Bronchus fibroblast of lung (primary cell): ENCODE results near the genes TEAD2, FLT3LG and AP2A1.

DNA sequence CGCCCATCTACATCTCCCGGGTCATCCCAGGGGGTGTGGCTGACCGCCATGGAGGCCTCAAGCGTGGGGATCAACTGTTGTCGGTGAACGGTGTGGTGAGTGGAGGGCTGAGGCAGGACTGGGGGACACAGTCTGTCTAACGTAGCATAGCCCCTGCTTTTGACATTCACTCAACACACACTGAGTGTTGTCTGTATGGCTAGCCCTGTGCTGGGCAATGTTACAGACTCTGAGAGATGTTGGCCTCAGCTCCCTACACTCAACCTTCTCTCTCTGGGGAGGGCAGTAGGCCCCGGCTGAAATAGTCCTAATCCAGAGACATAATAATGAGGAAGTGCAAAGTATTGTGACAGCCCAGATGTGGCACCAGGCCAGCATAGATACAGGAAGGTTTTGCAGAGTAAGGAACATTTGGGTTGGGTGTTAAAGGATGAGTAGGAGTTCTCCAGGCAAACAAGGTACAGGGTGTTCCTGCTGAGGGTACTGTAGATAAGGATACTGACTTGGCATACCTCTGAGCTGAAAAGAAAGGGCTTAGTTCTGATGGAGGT is 2.3 kb downstream of the LIN7B start:
- RAMPAGE, long total RNA = no peak

DNA sequence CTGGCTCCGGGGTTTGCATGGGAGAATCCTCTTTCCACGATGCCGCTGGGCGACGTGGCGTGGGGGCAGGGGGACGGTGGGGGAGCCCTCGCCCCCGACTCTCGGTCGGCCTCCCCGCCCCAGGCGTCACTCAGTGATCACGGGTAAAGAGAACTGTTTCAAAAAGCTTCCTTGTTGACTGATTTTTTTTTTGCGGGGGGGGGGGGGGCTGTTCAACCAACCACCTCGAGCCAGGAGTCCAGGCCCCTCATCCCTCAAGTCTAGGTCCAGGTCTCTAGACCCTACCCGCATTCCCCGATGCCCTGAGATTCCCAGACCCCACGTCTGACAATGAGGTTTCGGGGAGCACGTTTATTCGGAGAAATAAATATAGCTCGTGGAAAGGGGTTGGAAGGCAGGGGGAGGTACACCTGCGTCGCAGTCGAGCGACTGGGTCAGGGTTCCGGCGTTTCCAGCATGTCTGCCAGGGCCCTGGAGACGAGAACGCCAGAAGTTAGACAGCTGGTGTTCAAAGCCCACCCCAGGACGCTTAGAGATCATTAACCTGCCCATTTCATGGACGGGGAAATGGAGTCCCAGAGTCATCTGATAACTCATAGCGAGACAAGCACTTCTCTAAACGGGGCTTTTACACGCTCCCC is 4.2 kb downstream of the HRC start:
- RAMPAGE, long total RNA = no peak

GRCh38 chr19:49164925-49165769 is 7.6 kb downstream of the TRPM4 start:
- RAMPAGE, long total RNA = no peak

GRCh38 chr19:49290658-49291539 is 34.1 kb downstream of the SLC6A16 start:
- RAMPAGE, long total RNA = no peak

DNA sequence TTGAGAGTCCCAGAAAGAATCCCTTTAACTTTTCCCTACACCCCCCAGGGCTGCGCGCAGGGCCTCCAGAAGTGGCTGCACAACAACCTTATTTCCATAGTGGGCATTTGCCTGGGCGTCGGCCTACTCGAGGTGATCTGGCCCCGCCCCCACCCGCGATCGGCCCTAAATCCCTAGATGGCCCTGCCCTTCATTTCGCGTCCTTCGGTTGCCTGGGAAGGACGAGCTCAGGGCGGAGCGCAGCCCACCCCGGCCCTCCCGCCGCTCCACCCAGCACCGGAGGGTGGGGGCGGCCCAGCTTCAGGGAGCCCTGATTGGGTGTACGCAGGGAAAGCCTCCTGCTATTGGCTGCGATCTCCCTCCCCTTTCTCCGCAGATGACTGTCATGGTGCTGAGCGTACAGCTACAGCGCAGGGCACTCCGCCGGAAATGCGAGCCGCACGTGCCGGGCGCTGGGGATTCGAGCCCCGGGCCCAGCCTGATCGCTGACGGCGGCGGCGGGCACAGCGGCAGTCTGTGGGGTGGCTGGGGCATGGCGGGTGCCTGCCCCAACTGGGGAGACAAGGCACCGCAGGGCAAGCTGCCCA is 4.2 kb downstream of the CD37 start:
- RAMPAGE, long total RNA = no peak

- RAMPAGE, long total RNA = start-site peak on the minus strand at chr19:49362381-49362406, 248 and 27 reads in 2 replicates
These were observed at the start of gene TEAD2 for GRCh38 chr19:49361950-49362870. Gene TEAD2 (minus strand): TSS chr19:49362416.

GRCh38 chr19:49448095-49448427 is 3.6 kb downstream of the PIH1D1 start:
- RAMPAGE, long total RNA = no peak

DNA sequence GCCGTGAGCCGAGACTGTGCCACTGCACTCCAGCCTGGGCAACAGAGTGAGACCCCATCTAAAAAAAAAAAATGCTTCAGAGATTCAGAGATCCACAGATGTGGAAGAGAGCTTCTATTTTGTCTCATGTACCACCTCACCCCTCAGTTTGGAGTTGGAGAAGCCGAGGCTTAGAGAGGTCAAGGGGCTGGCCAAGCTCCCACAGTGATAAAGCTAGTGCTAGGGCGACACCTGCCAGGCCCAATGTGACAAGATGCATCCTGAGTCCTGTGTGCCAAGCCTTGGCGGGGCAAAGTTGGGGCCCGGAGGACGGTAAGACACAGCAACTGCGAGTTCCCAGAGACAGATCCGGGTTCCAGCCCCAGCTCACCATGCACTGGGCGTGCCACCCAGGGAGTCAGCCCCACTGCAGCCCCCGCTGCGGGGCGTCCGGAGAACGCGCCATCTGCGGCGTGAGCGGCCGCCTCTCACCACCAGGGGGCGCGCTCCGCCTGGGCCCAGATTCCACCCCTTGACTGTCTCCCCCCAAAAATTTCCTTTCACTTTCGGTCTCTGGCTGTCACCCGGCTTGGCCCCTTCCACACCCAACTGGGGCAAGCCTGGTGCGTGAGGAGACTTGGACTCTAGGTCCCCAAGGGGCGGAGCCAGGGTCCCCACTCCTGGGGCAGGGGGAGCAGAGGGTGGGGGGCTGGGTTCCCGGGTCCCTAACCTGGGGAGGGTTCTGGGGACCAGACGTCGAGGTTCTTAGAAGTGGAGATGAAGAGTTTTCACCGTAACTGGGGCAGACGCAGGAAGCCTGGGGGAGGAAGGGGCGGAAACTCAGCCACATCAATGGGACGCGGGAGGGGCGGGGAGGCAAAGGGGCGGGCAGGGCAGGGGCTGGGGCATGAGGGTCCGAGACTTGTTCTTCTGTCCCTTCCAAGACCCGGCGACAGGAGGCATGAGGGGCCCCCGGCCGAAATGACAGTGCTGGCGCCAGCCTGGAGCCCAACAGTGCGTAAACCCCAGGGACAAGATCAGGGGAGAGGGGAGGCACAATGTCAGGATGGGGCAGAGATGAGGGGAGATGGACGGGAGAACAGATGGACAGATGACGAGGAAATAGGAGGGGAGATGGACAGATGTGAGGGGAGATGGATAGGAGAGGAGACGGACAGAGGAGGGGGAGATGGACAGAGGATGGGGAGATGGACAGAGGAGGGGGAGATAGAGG is at the start of gene FLT3LG:
Gene FLT3LG, plus strand, starts transcription at position 536 of the 1,213 bp plus-strand sequence.
- RAMPAGE, long total RNA = no peak

GRCh38 chr19:49533378-49534645 is 6.0 kb downstream of the RCN3 start:
- RAMPAGE, long total RNA = no peak

- RAMPAGE, long total RNA = no peak
These were observed 23.8 kb downstream of the NOSIP start for GRCh38 chr19:49556213-49557388.

DNA sequence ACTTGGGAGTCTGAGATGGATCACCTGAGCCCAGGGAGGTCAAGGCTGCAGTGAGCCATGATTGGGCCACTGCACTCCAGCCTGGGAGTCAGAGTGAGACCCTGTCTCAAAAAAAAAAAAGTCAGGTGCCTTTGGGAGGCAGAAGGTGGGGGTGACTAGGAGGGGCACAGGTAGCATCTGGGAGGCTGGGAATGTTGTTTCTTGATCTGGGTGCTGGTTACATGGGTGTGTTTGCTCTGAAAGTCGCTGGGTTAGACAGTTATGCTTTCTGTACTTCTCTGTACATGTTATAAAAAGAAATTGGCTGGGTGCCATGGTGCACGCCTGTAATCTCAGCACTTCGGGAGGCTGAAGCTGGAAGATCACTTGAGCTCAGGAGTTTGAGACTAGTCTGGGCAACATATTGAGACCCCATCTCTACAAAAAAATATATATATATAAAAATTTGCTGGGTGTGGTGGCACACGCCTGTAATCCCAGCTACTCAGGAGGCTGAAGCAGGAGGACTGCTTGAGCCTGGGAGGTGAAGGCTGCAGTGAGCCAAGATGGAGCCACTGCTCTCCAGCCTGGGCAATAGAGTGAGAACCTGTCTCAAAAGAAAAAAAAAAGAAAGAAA is 15.1 kb downstream of the NOSIP start:
- RAMPAGE, long total RNA = no peak

GRCh38 chr19:49592295-49592680 is 1.3 kb downstream of the PRR12 start:
- RAMPAGE, long total RNA = no peak

GRCh38 chr19:49596752-49597798 is 6.1 kb downstream of the PRR12 start:
- RAMPAGE, long total RNA = no peak

GRCh38 chr19:49627719-49628162 is 12.2 kb downstream of the RRAS start:
- RAMPAGE, long total RNA = no peak

GRCh38 chr19:49687502-49688545 is 1.6 kb upstream of the ADM5 start:
- RAMPAGE, long total RNA = no peak

DNA sequence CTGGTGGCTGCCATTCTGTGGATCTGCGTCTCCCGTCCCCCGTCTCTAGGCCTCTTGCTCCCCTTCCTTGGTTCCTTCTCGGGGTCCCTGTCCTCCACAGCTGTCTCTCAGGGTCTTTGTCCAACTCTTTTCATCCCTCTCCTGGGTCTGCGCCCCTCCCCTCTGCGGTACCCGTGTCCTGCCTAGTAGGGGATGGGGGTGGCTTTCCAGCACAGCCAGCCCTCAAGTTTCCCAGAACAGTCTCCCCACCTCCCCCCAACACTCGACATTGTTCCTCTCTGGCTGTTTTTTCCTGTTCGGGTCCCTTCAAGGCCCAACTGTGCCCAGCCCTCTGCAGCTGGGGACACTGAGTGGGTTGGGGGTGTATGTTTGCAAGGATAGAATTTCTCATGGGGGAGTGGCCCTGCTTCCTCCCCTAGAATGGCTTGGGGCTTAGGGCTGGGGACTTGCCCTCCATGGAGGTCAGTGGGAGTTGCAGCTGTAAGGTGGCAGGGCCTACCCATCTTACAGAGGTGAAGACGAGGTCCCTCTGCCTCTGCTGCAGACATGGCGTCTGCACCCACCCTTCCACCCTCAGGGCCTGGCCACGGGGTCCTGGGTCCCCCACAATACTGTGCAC is 739 bp upstream of the ADM5 start:
- RAMPAGE, long total RNA = no peak

- RAMPAGE, long total RNA = no peak
These were observed 34.5 kb downstream of the TSKS start for GRCh38 chr19:49728578-49729131.

DNA sequence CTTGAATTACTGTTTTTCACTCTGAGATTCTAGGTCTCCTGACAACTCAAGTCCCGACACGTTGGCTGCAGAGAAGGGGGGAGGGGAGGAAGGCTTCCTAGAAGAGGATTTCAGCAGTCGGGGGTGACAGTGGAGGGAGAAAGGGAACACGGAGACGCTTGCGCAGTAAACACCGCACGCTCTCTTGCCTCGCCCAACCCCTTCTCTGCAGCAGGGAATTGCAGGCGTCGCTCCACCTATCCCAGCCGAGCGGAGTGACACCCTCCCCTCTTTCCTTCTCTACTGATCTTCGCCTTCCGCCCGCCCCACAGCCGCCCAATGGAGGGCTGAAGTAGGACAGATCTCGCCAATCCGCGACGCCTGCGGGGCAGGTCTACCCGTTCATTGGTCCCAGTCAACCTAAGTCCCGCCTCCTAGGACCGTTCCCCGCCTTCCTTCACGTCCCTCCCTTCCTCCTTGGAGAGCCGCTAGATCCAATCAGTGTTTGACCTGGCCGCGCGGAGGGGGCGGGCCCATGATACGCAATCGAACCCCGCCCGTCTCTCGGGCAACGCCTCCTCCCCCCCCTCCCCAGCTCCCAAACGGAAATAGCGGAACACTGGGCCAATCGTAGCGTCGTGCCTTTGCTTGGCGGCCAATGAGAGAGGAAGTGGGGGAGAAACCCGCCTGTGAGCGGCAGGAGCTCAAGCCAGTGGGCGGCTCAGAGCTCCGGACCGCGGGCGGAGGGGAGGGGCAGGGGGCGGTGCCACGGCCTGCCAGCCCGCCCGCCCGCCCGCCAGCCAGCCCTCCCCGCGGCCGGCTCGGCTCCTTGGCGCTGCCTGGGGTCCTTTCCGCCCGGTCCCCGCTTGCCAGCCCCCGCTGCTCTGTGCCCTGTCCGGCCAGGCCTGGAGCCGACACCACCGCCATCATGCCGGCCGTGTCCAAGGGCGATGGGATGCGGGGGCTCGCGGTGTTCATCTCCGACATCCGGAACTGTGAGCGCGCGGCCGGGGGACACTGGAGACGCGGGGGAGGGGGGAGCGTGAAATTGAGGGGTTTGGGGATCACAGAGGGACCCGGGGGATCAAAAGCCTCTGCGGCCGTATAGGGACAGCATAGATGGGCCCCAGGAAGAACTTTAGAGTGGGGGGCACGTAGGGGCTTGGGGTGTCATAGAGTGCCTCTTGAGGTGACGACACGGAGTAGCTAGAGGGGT is at the start of gene AP2A1:
Gene AP2A1, plus strand, starts transcription at position 775 of the 1,195 bp plus-strand sequence.
- RAMPAGE, long total RNA = start-site peak on the plus strand centred at position 784 of the sequence, 22 bp wide, 99 and 84 reads in 2 replicates

DNA sequence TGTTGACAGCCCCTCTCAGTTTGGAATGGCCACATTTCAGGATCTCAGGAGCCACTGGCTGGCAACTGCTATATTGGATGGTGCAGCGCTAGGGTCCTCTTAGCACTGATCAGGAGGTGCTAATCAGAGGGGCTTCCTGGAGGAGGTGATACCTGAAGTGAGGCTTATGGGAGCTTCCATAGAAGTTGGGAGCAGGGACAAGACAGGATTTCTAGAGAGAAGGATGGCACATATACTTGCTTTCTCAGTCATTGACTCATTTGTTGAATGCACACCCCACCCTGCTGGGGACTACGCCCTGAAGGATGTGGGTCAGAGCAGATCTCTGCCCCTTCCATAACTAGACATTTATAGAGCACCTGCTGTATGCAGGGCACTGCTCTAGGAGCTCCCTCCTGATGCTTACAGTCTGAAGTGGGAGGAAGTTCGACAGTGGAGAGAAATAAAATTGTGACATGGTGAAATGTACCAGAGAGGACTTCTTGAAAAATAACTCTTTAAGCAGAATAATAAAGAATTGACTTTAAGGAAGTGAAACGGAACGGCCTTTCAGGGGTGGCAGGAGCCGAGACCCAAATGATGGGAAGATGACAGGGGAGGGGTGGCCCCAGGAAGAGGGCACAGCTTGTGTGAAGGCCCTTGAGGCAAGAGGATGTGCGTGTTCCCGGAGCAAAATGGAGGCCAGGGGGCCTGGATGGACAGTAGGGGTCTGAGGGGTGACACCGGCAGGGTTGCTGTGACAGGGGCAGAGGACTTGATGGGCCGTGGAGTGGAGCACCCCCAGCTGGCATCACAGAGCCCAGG is 13.2 kb downstream of the AP2A1 start:
- RAMPAGE, long total RNA = no peak

GRCh38 chr19:49860951-49861513 is 6.3 kb downstream of the PNKP start:
- RAMPAGE, long total RNA = no peak